ENCODE data around the genes G6PC1 and MEOX1.

- PRO-cap, result no peak
Measured at GRCh38 chr17:42833702-42833810, 359 bp downstream of the PSME3 start.

- PRO-cap, result no peak
Measured at GRCh38 chr17:42833944-42834286, 718 bp downstream of the PSME3 start.

GRCh38 chr17:42846026-42847226 is 2.0 kb downstream of the AOC2 start:
- PRO-cap, result no peak

GRCh38 chr17:42865505-42865833 is 14.5 kb downstream of the AOC3 start:
- PRO-cap, result no peak

- PRO-cap, result no peak
Measured at GRCh38 chr17:42900685-42901274, at the start of gene G6PC1. Gene G6PC1 (plus strand): TSS chr17:42900799.

- PRO-cap, result no peak
Measured at GRCh38 chr17:42994285-42994994, 3.8 kb upstream of the RPL27 start.

- PRO-cap, result no peak
Measured at GRCh38 chr17:43019701-43019908, 2.6 kb downstream of the VAT1 start.

- PRO-cap, result no peak
Measured at GRCh38 chr17:43207594-43208411, 3.9 kb upstream of the TMEM106A start.

DNA sequence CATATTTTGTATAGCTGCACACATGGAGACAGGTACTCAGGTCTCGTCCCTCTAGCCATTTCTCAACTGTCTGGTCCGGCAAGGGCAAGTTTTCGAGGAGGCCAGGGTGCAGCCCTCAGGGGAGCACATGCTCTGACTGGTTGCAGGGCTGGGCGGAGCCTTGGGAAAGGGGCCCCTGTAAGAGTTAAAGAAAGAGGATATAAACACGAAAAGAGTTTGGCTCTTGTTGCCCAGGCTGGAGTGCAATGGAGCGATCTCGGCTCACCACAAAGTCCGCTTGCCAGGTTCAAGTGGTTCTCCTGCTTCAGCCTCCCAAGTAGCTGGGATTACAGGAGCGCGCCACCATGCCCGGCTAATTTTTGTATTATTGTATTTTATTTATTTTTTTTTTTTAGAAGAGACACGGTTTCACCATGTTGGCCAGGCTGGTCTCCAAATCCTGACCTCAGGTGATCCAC is 36.5 kb upstream of the ARL4D start:
- PRO-cap, result unidirectional peak, minus-strand start at position 64 of the sequence

DNA sequence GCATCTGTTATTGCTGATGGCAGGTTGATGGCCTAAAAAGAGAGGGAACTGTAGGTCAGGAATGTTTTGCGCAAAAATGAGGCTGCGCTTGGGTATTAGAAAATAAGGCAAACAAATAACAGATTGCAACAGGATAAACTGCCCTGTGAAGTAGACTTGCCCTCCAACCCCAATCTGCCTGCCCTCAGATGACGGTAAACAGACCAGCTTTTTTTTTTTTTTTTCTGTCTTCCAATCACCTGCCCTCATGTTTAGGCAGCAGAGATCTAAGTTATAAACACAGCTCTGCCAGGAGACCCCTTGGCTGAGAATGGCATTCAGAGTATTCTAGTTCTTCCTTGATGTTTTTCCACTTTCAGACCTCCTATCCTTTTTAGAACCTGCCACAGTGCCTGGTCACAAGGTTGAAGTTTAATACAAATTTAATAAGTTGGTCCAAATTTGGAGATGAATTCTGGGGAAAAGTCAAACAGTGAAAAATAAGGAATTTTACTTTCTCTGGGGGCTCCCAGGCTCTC is 3.7 kb upstream of the DHX8 start:
- PRO-cap, result no peak

DNA sequence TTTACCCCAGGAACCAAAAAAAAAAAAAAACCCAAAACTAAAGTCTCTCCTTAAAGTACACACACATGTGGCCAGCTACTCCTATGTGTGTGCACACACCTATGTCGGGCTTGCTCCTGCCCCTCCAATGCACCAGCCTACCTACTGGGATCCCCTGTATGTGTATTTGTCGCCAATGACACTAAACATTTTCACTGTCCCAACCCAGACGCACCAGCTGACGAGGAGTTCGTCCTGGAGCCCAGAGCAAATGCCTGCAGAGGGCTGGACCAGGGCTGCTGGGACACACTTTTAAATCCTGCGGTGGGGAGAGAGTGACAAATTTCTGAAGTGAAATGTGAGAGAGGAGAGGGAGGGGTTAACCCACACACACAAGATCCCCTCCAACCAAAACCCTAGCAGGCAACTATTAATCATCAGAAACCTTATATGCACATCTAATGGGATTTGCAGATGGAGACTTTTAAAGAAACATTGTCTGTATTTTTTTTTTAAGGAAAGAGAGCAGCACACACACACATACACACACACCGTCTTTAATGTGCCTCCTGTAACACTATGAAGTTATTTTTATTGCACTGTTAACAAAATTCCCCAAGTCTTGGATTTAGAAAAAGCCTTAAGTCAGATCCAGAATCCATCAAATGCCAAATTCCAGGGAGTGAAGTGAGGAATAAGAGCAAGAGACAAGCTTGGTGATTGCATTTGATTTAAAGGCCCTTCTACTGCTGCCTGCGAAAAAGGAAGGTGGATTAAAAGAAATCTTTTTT is at the start of gene MEOX1:
TSS of gene MEOX1 (minus strand) at position 266 of the 770 bp plus-strand sequence.
- PRO-cap, result no peak

GRCh38 chr17:43721405-43721987 is 37.1 kb downstream of the SOST start:
- PRO-cap, result no peak

DNA sequence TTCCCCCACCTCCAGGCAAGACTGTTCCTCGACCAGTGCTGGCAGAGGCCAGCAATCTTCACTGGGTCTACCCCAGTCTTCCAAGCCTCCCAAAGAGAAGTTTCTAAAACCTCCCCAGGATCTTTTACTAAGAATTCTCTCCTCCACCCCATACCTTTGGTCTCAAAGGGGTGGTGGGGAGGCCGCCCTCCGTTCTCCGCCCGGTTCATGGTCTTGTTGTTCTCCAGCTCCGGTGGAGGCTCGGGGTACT is 298 bp downstream of the SOST start:
- PRO-cap, result no peak

GRCh38 chr17:43775011-43775670 is 3.6 kb downstream of the DUSP3 start:
- PRO-cap, result no peak

- PRO-cap, result no peak
Measured at GRCh38 chr17:43816356-43817122, 16.4 kb downstream of the MPP3 start.

- PRO-cap, result no peak
Measured at GRCh38 chr17:43829633-43830318, 3.2 kb downstream of the MPP3 start.

GRCh38 chr17:43839412-43840209 is 6.7 kb upstream of the MPP3 start:
- PRO-cap, result unidirectional peak, plus-strand start at chr17:43839796

DNA sequence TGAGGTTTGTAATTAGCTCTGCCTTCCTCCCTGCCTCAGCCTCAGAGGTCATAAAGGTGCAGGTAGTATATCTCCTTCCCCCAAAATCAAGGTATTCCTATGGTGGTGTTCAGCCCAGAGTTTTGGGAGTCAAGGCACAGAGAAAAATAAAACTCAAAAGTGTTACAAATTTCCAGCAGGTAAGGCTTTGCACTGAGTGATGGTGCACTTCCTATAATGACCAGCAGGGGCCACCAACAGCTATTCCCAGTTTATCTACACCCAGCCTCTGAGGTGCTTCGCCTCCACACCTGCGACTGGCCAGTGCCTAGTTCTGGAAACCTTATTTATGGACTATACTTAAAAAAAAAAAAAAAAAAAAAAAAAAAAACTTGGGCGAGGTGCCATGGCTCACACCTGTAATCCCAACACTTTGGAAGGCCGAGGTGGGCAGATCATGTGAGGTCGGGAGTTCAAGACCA is 2.8 kb upstream of the MPP2 start:
- PRO-cap, result no peak

DNA sequence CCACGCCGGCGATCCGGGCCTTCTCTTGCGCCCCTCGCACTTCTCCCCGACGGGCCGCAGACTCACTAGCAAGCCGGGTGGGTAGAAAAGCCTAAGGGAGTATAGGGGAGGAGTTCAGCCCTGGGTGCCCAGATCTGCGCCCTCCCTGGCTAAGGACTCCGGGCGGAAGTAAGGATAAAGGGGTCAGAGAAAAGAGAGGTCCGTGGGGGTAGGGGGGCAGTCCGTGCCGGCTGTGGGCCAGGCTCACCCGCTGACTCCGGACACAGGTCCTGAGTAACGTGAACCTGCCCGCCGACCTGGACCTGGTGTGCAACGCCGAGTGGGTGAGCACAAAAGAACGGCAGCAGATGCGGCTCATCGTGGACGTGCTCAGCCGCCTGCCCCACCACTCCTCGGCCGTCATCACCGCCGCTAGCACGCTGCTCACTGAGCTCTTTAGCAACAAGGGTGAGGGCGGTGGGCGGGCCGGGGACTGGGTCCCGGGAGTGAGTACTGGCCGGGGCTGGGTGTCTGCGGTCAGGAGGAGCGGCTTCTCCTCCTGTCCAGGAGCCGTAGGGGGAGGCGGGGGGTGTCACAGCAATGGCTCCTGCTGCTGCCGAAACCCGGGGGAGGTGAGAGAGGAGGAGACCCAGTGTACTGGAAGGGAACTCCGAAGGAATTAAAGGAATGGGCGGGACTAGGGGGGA is 2.0 kb downstream of the NAGS start:
- PRO-cap, result bidirectional peak, plus-strand start at position 505 of the sequence, minus-strand start at position 418 of the sequence; bidirectional peak, plus-strand start outside the sequence, minus-strand start at position 660 of the sequence

DNA sequence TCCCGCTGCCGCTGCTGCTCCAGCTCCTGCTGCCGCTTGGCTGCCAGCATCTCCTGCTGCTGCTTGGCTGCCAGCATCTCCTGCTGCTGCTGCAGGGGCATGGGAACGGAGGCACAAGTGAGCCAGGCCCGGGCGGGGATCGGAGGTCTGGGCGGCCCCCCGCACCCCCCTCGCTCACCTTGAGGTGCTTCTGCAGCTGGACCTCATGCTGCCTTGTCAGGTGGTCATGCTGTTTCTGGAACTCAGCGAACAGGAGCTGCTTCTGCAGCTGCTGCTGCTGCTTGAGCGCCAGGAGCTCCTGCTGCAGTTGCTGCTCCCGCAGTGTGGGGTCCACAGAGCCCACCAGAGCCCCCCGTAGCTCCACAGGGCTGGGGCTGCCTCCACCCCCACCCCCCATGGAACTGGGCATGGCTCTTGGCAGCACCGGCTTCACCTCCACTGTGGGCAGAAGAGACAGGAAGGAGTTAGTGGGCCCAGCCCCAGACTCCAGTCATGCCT is 22.9 kb downstream of the G6PC3 start:
- PRO-cap, result no peak

All from left colon (tissue), 1 donor.